ENCODE measurements around the gene NUDT13.

DNA sequence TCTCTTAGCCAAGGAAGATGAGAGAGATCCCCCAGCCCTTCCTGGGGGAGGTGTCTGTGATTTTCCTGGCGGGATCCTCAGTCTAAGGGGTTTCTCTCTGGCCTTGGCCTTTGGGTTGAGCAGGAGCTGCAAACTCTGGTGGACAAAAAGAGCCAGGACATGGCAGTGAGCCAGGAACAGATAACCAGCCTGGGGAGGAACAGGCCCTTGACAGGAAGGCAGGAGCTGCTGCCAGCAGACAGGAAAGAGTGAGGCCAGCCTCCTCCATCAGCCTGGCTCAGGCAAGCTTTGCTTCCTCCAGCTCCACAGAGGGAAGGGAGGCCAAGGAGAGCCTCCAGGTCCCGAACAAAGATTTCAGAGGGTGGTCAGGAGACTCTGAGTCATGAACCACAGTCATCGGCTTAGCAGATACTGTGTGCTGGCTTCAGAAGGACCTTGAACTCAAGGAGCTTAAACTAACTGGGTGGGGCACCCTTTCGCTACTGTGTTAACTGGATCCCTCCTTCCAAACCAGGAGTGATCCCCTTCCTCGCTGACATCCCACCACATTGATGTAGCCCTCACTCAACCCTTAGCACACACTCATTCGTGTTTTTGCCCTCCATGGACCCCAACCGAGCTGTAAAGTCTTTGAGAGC lies 34.7 kb downstream of the DDIT4 start:
- PRO-cap: no peak

GRCh38 chr10:72328091-72329171 lies 26.3 kb downstream of the DNAJB12 start:
- PRO-cap: no peak

GRCh38 chr10:72332805-72333949 lies 21.5 kb downstream of the DNAJB12 start:
- PRO-cap: no peak

DNA sequence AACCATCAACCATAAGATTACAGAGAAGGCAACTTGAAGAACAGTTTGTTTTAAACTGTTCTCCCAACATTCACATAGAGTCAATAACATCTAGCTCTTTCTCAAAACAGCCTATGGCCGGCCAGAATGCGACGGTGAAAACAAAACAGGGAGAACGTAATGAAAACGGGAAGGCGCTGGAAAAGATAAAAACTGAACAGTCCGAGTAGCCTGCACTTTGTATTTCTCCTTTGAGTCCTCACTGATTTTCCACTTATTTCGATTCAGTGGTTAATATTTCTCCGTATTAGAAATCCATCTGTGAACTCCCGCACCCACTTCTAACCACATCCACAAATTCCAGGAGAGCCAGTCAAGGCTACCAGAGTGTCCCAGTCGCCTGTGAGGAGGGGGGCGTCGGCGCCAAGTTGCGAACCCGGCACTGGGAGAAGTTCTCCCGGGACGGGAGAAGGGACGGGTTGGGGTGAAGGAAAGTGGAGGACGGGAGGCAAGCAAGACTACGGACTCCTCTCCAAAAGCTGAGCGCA lies 500 bp downstream of the MICU1 start:
- PRO-cap: unidirectional peak, plus-strand start at position 104 of the sequence

DNA sequence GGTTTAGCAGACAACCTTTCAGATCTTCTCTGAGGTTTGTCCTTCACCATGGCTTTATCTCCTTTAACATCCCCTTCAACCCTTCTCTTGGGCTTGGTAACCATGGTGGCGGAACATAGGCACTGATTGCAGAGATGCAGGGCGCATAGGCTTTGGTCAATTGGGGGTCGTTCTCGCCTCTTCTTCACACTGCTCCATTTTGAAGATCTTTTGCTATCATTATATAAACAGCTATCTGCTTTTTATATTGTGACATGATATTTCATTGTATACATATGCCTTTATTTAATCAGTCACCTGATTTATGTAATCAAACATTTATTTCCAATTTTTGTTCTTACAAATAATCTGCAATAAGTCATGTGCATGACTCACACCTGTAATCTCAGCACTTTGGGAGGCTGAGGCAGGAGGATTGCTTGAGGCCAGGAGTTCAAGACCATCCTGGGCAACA lies 10.8 kb upstream of the MICU1 start:
- PRO-cap: no peak

GRCh38 chr10:72691855-72692065 lies 183 bp upstream of the MCU start:
- PRO-cap: bidirectional peak, plus-strand start at chr10:72692147, minus-strand start at chr10:72691982

DNA sequence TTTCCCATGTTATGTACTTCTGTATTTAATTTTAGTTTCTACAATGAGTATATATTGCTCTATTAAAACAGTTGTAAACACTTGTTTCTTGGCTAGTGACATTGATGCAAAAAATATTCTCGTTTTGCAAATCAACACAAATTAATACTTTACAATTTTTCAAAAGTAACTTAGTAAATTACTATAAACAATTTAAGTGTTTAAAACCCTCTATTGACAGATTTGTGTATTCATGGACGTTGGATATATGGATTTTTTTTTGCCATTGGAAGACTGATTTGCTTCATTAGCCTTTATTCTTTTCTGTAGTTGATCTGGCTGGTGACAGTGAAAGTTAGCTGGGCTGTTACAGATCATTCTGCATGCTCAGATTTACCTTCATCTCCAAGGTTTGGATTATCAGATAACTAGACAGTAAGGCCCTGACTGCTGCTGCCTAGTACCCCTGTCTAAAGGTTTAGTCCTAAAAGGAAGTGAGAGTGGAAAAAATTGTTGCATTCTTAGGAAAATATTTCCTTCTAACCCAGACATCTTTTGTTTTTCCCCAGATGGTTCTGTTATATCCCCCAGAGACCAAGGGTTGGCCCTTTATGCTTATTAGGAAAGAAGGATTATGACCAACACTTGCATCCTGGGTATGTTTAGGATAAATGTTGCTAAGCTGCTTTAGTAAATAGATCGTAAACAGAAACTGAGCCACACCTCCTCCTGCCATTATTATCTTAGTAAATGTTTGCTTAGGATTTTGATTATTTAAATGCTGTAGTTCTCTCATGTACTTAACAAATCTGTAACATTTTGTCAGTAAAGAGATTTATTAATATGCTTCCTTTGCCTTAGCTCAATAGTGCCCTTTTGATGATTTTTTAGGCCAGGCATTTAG lies 44.2 kb downstream of the MCU start:
- PRO-cap: no peak

DNA sequence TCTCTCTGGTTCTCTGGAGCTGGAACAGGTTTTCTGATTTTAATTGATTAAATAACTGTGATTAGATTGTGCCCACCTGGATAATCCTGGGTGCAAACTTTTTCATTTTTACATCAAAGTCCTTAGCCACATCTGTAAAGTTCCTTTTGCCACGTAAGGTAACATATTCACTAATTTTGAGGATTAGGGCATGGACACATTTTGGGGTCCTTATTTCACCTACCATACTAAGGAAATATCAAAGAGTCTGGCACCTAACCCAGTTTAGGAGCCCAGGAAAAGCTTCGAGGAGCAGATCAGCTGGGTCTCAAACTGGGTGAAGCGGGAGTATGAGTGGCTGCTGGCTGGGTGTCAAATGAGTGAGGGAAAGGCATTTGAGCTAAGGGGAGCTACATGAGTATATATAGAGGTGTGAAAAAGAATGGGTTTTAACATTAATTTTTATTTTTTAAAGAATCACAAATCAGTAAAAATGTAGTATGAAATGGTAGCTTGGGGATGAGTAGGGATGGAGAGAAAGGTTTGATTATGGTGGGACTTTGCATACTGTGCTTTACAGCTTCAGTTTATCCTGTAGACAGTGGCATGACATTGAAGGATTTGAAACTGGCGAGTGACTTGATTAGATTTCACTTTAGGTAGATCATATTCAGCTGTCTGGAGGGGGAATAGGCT lies 71.3 kb downstream of the MCU start:
- PRO-cap: no peak

- PRO-cap: no peak
These were observed 64.2 kb downstream of the P4HA1 start for GRCh38 chr10:73032504-73032807.

DNA sequence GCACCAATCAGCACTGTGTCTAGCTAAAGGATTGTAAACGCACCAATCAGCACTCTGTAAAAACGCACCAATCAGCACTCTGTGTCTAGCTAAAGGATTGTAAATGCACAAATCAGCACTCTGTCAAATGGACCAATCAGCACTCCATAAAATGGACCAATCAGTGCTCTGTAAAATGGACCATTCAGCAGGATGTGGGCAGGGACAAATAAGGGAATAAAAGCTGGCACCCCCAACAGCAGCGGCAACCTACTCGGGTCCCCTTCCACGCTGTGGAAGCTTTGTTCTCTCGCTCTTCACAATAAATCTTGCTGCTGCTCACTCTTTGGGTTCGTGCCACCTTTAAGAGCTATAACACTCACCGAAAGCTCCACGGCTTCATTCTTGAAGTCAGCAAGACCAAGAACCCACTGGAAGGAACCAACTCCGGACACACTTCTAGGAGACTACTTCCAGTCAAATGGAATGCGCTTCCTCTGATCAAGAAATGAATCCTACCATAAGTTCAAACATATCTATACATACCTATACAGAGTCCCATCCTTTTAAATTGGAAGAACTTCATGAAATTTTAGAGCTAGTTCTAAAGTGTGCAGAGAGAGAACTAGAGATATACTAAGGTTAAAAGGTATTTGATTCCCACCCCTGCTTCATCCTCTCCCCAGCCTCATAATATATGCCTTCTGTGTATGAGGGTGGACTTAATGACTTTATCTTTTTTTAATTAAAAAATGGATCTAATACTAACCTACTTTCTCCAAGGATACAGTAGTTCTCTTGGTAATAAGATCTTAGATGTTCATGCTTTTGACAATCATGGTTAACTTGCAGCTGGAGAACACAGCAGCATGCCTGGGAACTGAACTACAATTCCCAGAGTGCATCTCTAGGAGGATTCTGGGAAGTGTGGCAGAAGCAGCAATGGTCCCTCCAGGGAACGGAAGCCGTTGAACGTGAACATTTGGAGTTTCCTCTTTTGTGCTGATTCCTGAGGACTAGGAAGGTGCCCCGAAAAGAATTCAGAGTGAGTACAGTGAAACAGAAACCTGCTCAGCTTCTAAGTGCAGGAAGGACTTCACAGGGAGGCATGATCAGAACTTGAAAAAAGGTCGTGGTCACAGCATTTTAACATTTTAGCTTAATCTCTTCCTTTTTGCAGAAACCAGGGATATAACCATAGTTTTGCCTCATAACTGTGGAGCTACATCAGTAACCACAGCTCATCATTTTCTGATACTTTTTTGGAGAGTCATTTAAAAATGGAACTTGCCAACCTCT lies at the start of gene NUDT13:
Gene NUDT13 (plus strand): TSS at position 912 of the 1,278 bp plus-strand sequence.
- PRO-cap: unidirectional peak, plus-strand start at position 979 of the sequence

GRCh38 chr10:73479128-73479949 lies 16.5 kb downstream of the PPP3CB start:
- PRO-cap: no peak

DNA sequence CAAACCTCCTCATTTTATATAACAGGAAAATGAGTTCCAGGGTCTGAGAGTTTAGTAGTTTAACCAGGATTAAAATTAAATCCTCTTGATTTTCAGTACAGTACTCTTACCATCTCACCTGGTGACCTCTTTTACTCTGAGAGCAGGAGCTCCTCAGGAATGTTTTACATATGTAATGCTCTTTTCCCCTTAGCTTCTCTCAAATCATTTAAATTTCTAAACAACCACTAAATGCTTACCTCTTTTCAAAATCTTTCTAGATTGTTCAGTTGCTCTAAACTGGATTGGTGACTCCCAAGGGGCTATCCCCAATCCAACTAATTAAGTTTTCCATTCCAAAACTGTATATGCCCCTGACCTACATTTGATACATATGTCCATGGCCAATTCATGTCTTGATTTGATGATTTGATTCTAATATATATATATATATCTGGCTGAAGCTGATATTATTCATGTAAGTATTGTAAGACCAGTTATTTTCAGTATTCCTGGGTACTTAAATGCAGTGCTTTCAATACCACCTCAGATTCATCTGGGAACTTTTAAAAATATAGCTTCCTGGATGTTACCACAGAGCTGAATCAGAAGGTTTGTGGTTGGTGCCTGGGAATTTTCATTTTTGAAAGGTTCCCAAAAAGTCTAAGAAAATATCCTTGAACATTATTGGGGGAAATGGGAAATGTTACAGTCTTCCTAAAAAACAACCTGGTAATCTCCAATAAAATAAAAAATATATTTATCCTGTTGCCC lies 10.5 kb upstream of the PPP3CB start:
- PRO-cap: bidirectional peak, plus-strand start at position 253 of the sequence, minus-strand start at position 138 of the sequence

DNA sequence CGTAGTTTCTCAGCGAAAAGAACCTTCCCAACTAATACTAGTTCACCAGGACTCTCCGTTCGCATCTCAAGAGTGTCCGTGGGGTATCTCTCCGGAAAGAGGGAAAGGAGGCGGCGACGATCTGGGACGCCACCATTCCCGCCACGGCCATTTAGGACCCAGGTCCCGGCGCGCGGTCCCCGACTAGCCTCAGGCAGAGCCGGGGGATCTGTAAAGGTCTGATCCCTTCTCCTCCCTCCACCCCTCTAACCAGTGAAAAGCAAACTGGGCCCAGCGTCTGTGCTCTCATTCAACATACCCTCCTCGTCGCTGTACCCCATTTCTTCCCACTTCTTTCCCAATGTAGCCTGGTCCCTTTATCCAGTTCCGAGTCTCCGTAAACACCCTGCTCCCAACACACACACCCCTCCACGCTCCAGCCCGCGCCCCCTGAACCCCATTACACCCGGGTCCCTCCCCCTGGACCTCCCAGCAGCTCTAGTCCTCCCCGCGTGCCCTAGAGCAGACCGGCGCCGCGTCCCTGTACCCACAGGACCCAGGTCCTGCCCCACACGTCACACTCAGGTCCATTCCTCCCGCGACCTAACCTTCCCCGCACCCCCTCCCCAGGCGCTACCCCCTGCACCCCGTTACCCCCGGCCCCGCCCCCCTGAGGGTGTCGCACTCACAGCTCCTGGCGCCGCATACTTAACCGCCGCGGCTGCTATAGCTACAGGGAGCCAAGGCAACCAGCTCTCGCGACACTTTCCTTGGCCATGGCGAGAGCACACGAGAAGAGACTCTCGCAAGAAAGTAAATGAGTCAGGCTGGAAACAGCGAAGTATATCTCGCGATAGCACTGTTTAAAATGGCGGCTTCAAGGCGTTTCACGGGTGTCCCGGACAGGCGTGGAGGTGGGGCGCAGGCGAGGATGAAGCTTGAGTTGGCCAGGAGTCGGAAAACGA lies 15.7 kb downstream of the MYOZ1 start:
- PRO-cap: bidirectional peak, plus-strand start at position 282 of the sequence, minus-strand start at position 247 of the sequence; bidirectional peak, plus-strand start at position 529 of the sequence, minus-strand start at position 378 of the sequence; bidirectional peak, plus-strand start at position 845 of the sequence, minus-strand start at position 685 of the sequence

DNA sequence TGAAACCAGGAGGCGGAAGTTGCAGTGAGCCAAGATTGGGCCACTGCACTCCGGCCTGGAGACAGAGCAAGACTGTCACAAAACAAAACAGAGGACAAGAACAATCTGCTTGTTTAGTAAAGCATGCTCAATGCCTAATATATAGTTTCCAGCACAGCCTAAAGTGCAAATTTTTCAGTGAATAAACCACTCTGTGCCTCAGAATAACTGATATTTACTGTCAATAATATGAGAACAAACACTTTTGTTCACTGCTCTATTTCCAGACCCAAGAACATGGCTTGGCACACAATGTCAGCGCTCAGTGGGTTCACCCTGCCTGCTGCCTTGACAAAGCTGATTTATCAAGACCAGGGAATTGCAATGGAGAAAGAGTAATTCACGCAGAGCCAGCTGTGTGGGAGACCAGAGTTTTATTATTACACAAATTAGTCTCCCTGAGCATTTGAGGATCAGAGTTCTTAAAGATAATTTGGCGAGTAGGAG lies 1.6 kb upstream of the SEC24C start:
- PRO-cap: bidirectional peak, plus-strand start at position 48 of the sequence, minus-strand start outside the sequence; bidirectional peak, plus-strand start outside the sequence, minus-strand start at position 343 of the sequence

GRCh38 chr10:73768561-73769533 lies 3.2 kb upstream of the FUT11 start:
- PRO-cap: no peak

- PRO-cap: no peak
These were observed 10.7 kb downstream of the NDST2 start for GRCh38 chr10:73800443-73801436.

- PRO-cap: no peak
These were observed 23.4 kb downstream of the CAMK2G start for GRCh38 chr10:73850770-73851444.

DNA sequence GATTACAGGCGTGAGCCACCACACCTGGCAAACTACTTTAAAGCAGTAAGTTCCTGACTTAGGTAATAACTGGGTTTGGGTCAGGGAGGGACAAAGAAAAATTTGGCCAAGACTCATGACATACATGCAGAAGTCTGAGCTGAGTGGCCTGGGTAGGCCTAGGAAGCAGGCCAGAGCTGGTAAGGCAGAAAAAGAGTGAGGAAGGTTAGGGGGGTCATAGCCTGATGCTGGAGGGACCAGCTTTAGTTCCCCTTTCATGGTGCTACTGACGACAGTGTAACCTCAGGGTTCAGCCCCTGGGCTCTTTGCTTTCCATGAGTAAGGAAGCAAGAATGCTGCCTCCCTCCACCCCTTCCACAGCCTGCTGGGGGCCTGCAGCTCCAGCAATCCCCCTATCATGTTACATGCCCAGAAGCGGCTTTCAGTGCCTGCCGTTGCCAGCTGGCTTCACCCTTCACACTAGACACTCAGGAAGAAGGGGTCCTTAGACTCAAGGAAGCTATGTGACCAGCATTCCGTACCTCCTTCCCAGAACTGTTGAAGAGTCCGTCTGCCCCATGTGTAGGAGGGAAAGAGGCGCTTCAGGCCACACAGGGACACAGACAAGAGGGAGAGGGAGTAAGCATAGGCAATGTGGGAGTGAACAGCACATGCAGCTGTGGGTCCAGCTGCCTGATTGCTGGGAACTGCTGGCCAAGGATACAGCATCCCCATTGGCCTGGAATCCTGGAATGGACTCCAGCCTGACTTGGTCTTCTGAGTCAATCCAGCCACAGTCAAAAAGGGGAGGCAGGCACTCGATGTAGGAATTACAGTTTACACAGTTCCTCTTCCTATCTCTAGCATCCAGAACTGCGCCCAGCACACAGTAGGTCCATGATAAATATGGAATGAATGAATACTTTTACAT lies 4.2 kb upstream of the PLAU start:
- PRO-cap: bidirectional peak, plus-strand start at position 420 of the sequence, minus-strand start at position 278 of the sequence

DNA sequence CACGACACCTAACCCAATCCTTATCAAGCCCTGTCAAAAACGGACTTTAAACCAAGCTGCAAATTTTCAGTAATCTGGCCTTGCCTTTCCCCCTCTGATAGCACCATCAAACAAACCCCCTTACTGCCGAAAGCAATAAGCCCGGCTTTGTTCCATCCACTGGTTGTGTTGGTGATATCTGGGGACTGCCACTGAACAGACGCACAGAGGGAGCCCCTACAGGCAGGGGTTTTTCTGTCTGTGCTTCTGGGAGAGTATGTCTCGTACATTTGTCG lies 580 bp upstream of the PLAU start:
- PRO-cap: no peak

DNA sequence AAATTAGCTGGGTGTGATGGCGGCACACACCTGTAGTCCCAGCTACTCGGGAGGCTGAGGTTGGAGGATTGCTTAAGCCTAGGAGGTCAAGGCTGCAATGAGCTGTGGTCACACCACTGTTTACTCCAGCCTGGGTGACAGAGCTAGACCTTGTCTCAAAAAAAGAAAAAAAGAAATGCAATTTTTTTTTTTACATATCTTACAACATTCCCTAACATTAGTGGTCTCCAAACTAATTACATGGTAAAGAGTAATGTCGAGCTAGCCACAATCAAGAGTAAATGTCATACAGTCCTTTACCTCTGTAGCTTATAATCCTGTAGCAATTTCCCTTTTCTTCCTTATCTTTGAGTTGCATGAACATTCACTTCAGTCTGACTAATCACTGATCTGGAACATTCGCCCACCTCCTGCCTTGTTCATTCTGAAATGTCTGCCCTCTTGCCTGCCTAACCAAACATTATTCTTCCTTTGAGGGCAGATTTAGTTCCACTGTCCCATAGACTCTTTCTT lies 4.9 kb upstream of the VCL start:
- PRO-cap: no peak